Placental epithelial cell (primary cell): ENCODE data around the gene DLL1.

DNA sequence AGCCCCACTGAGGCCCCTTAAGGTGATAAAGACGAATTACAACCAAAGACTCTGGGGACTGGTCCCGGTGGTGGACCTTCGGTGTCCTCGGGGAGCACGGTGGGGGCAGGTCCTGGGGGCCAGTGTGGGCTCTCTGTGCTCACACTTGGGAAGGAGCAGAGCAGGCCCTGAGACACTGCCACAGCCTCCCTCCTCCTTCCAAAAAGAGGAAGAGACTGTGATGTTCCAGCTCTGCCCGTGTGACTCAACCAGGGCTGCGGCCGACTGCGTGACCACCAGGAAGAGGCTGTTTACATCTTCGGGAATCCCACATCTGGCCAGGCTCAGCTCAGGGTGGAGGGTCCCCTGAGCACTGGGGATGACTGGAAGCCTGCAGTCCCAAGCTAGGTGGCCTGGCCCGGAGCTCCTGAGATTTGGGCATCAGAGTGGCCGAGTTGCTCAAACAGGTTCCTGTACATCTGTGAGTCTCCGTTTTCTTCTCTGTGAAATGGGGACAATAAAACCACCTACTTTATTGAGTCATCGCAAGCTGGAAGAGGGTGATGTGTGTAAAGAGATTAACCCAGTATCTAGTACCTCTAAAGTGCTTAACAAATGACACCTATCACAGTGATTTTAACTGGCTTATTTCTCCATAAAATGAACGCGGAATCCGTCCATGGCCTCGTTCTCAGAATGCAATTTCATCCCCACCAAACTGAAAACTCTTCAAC is 242.2 kb downstream of the DLL1 start:
- CAGE, long polyA plus RNA: no peak

DNA sequence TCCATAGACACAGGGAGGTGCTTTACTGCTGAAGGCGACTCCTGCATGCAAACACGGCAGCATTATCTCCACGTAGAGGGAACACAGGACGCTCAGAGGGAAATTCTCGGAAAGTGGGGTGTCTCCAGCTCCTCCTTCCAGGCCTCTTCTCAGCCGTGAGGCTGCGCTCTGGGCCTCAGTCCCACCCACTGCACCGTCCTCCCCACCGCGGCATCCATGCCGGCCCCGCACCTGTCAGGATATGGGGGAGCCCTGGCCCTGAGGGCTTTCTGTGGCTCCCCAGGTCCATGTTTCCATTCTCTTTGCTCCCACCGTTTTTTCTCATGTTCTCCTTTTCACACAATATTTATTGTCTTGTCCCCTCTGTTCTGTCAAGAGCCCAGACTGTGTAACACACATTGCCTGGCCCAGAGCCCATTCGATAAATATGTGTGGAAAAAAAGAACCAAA is 205.1 kb downstream of the DLL1 start:
- CAGE, long polyA plus RNA: no peak

- CAGE, long polyA plus RNA: no peak
Measured at GRCh38 chr6:170137157-170138147, 153.4 kb downstream of the DLL1 start.

DNA sequence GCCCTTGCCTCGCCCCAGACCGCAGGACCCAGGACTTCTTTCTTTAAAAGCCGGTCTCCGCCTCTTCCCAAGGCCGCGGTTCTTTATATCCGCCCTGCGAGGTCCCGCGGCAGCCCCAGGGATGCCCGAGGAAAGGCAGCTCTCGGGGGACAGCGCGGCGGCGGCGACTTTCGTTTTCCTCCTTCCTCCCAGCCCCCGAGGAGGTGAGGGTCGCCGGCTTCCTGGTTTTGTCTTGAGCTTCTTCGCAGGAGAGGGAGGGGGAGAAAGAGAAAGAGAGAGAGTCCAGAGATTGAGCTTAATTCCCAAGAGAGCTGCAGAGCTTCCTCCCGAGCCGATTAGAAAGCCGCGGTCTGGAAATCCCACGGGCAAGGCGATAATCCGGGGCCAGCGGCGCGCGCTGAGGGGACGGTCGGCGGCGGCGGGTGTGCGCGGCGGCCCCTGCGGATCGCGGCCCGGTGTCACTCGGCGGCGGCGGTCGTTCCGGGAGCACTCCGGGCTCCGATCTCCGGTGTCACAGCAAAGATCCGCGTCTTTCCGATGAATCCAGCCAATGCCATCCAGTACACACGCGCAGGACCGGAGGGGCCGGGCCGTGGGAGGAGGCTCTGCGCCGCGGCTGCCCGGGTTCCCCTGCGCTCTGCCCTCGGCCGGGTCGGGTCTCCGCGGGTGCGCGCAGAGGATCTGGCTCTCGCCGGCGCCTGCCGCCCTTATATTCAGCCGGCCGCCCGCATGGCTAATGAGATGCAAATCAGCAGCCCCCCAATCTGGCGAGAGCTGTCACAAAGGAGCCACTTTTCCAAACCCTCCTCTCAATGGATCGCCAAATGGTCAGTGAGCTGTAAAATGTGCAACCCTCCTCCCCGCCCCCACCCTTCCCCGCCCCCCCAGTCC is at the start of gene DLL1:
Gene DLL1, minus strand, starts transcription at position 833 of the 891 bp plus-strand sequence.
- CAGE, long polyA plus RNA: no peak

DNA sequence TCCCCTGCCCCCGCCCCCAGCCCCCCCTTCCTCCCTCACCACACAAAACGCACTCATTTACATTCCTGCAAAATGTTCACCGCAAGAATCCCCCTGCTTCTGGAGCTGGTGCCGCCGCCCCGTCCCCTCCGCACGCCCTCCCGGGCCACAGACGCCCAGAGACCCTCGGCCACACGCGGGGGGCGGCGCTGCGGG is 156 bp upstream of the DLL1 start:
- CAGE, long polyA plus RNA: no peak

DNA sequence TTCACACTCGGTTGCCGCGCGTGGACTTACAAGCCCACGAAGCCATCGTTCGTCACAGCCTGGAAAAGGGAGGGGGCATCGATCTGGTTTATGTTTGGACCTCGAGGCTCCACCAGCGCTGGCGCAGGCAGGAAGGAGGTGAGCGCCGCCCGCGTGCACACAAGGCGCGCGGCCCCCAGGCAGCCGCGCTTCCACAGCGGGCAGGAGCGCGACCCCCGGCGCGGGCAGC is 4.4 kb upstream of the DLL1 start:
- CAGE, long polyA plus RNA: no peak

DNA sequence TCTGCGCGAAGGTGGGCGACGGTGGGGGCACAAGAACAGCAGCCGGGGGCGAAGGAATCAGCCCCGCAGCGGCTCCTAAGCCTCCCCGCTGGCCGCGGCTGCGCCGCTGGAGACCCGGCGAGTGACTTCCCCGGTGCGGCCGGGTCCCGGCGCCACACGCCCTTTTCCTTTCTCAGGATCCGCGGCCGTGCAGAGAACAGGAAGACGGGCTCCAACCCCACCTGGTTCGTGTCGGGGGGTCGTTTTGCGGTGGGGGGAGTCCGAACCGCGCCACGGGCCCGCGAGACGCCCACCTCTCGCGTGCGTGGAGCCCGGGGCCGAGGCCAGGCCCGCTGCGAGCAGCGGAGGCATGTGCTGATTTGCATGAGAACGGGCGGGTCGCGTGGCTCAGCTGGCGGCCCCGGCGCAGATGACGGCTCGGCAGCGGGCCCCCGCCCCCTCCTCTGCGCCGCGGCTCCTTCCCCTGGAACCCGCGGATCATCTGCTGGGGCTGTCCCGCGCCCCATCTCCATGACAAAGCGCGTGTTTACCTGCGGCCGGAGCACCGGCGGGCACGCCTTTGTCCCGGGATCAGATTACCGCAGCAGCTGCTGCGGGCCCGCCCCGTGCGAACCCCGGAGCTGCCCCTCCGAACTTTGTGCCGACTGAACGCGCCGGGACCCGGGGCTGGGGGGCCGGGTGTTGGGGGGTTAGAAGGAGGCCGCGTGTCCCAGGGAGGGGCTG is 4.8 kb upstream of the DLL1 start:
- CAGE, long polyA plus RNA: no peak

- CAGE, long polyA plus RNA: no peak
Measured at GRCh38 chr6:170344717-170345304, 38.3 kb downstream of the FAM120B start.

DNA sequence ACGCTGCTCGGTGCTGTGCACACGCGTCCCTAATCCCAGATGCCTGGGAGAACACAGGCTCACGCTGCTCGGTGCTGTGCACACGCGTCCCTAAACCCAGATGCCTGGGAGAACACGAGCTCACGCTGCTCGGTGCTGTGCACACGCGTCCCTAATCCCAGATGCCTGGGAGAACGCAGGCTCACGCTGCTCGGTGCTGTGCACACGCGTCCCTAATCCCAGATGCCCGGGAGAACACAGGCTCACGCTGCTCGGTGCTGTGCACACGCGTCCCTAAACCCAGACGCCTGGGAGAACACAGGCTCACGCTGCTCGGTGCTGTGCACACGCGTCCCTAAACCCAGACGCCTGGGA is 70.5 kb downstream of the FAM120B start:
- CAGE, long polyA plus RNA: no peak